ENCODE measurements around the genes DPRX and TFPT.

- PRO-cap, result no peak
Measured at GRCh38 chr19:53076873-53077408, 26.3 kb downstream of the ZNF160 start.

DNA sequence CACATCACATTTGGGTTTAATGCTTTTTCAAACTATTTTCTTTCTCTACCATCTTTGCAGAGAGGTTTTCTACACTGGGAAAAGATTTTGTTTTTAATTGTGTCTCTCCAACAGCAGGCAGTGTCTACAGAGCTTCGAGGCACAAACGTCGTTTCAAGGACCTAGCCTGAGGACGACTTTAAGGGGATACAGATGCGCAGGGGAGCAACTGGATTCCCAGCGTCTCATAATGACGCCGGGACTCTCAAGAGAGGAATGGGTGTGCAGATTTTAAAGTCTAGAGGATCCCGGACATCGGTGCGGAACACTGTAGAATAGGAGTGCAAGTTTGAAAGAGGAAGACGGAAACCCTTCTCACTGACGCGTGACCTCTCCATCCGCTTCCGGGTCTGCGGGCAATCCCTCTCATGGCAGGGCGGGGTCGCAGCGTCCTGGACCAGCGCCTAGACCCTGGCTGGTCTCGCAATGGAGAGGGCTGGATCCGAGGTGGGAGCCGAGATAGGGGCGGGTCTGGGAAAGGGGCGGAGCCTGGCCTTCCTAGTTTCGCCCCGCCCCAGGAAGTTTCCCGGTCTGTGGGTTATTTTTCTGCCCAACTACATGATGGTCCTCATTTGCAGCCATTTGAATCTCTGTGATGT, 4.7 kb upstream of the ZNF845 start:
- PRO-cap, result no peak

- PRO-cap, result no peak
Measured at GRCh38 chr19:53358401-53358684, 7.2 kb upstream of the ZNF525 start.

DNA sequence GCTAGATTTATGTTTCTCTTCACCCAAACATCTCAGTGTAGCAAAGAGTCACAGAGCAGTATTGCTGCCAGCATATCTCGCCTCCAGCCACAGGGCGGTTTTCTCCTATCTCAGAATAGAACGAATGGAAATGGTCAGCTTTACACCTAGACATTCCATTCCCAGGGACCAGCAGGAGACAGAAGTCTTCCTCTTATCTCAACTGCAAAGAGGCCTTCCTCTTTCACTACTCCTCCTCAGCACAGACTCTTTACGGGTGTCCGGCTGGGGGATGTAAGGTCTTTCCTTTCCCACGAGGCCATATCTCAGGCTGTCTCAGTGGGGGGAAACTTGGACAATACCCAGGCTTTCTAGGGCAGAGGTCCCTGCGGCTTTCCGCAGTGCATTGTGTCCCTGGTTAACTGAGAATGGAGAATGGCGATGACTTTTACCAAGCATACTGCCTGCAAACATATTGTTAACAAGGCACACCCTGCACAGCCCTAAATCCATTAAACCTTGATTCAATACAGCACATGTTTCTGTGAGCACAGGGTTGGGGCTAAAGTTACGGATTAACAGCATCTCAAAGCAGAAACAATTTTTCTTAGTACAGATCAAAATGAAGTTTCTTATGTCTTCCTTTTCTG, 1.2 kb downstream of the ZNF813 start:
- PRO-cap, result no peak

DNA sequence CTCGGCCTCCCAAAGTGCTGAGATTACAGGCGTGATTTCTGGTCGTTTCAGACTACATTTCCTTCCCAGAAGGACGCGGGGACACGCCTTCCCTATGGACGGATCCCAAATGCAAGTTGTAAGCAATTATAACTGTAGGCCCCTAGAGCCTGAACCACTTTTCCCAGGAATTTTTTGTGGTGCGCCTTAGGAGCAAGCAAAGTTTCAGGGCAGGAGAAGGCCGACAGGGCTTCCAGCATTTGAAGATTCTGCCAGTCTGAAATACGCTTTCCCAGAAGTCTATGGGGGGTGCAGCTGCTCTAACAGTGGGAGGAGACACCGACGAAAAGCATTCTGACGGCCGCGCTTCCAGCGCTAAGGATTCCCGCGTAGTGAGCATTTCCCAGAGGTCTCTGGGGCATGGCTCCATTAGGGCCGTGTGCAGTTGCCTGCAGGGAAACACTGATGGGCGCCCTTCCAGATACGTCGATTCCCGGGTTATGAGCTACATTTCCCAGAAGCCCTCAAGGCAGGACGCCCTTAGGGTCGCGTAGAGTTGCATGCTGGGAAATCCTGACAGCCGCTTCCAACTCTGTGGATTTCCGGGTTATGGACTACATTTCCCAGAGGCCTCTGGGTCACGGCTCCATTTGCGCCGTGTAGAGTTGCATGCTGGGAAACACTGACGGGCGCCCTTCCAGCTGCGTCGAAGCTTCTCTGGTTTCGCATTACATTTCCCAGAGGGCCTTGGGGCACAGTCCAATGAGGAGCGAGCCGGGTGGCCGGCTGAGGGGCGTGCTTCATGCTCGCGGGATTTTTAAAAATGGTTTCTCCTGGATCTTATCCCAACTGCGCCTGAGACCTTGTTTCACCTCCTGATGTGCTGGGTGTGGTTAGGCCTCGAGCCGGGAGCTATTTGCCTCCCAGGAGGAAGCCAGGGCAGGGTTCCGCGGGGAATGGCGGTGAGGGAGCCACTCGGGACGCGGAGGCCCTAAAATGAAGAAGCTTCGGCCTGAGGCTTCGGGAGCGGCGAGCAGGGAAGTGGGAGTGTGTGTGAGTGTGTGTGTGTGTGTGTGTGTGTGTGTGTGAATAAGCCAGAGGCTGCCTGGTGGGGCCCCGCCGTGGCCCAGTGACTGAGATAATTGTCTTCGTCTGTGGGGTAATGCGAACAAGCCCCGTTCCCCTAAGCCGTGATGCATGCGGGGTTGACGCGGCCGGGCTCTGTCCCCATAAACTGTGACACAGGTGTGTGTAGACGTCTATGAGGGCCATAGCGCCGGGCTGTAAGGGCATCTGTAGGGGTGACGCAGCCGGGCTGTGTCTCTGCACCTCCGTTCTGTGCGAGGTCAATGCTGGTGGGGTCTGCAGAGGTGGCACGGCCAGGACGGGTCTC, 17.2 kb upstream of the ZNF331 start:
- PRO-cap, result bidirectional peak, plus-strand start at position 430 of the sequence, minus-strand start at position 373 of the sequence; bidirectional peak, plus-strand start at position 741 of the sequence, minus-strand start at position 481 of the sequence

DNA sequence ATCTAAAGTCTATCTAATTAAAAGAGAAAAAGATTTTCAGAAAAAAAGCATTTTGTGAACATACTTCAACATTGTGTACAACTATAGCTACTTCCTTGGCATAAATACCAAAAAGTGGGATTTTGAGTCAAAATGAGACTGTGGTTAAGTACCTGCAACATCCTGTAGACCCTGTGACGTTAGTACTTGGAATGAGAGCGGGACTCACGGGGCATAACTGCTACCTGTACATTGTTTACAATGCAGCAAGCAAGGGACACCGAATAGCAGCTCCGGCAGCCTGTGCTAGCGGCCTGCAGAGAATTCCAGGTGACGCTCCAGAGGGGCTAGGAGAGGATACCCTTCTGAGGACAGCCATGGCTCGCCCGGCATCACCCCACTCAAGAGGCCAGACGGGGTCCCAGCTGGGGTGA, 860 bp upstream of the ZNF331 start:
- PRO-cap, result no peak

- PRO-cap, result no peak
Measured at GRCh38 chr19:53538894-53539279, 942 bp downstream of the ZNF331 start.

GRCh38 chr19:53553402-53554327, 15.7 kb downstream of the ZNF331 start:
- PRO-cap, result no peak

GRCh38 chr19:53631583-53632258, at the start of gene DPRX:
TSS of gene DPRX (plus strand) at chr19:53631999.
- PRO-cap, result no peak

DNA sequence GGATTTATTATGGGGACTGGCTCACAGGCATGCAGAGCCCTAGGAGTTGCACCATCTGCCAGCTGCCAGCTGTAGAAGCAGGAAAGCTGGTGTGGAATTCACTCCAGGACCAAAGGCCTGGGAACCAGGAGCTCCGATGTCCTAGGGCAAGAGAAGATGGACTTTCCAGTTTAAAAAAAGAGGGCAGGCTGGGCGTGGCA, 6.6 kb upstream of the NLRP12 start:
- PRO-cap, result no peak

DNA sequence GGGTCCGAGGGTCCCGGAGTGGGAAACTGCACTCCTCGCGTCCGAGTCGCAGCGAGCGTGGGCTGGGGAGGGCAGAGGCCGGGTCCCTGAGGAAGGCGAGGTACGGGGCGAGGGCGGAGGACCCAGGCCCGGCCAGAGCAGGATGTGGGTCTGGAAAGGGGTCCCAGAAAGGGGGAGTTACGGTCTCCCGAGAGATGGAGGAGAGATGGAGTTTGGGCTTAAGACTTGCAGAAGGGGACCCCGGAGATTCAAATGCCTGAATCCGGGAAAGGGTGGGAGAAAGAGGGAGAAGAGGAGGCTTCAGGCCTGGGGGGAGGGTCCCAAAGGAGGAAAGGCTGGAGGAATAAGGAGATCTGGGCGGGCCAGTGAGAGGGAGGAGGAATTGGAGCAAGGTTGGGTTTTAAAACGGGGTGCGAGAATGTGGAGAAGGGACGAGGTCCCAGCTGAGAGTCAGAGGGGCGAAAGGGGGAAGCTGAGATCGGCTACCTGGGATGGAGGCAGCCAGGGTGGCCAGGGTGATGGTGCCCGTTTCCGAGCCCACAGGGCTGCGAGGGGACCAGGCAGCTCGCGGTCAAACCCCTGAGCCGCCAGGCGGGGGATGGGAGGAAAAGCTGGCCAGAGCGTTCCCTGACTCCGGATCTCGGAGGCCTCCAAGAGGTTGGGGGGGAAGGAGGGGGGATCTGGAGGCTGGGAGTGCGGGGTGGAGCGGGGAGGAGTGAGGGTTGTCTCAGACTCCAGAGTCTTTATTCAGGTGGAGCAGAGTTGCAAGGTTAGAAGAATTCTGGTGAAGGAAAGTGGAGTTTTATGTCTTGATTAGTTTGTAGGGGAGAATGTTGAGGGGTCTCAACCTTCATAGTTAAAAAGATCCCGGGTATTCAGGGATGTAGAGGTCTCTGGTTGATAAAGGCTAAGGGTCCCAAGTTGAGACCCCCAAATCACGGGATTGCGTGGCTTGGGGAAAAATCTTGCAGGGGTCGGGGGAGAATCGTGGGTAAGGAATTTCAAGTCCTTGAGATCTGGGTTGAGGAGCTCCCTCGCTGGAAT, 947 bp downstream of the CACNG7 start:
- PRO-cap, result no peak

- PRO-cap, result no peak
Measured at GRCh38 chr19:53959233-53959691, 3.5 kb upstream of the CACNG8 start.

- PRO-cap, result bidirectional peak, plus-strand start at chr19:54115500, minus-strand start at chr19:54115298; bidirectional peak, plus-strand start at chr19:54115771, minus-strand start at chr19:54115644
Measured at GRCh38 chr19:54114773-54116003, at the start of gene TFPT. TSS of gene TFPT (minus strand) at chr19:54115657.

DNA sequence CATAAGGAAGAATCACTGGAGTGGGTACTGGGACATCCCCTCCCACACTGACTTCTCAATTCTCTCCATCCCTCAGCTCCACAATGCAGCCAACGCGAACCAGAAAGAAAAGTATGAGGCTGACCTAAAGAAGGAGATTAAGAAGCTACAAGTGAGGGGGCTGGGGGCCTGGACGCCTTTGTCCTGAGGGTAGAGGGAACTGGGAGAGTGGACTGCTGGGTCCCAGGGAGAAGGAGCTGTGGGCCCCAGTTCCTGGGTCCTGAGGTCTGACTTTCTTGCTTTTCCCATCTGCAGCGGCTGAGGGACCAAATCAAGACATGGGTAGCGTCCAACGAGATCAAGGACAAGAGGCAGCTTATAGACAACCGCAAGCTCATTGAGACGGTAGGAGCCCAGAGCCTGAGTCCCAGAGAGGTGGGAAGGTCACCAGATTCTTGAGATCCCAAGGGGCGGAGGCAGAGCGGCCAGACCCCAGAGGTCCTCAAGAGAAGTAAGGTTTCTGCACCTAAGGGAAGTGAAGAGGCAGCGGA, 5.9 kb downstream of the CNOT3 start:
- PRO-cap, result no peak

DNA sequence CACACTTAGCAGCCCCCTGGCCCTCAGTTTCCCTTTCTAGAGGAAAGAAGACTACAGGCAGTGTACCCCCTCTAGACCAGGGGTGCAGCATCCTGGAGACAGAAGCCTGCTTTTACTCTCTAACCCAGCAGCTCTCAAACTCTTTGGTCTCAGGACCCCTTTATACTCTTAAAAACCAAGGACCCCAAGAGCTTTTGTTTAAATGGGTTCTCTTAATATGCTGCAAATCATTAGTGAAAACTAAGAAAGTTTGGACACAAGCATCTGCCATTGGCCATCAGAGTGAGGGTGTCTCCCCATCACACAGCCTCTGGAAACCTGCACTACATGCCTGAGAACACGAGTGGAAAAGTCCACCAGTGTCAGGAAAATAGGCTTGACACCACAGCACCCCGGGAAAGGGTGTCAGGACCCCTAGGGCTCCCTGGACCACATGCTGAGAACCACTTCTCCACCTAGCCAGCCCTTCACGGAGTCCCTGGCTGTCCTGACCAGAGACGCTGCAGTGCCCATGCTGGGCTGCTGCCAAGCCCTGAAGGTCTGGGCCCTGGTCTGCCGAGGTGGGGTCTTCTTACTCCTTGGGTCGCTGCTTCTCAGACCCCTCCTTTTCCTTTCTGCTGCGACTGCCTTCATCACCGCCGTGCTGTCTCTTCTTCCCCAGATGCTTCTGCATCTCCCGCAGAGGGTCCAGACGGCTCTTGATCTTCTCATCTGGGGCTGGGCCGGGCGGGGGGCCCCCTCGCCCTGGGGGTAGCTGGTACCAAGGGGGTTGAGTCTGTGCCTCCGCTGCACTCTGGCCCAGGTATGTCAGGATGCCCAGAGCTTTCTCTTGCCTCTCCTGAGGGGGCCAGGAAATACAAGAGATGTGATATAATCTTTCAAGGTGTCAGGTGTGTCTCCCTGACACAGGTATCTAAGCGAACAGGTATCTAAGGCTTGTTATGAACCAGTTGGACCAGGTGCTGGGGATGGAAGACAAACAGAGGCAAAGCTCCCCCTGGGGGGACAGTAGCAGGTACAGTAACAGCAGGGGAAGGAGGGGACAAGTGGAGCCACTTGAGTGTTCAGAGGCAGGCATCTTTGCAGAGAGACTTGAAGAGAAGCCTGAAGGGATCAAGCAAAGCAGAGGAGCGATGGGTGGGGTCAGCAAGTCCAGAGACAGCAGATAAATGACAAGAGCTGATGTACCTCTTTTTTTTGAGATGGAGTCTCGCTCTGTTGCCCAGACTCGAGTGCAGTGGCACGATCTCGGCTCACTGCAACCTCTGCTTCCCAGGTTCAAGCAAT, 2.9 kb downstream of the LENG1 start:
- PRO-cap, result no peak

- PRO-cap, result no peak
Measured at GRCh38 chr19:54207915-54208948, 7.6 kb downstream of the RPS9 start.

GRCh38 chr19:54250600-54251323, 6.3 kb downstream of the LILRB5 start:
- PRO-cap, result no peak

GRCh38 chr19:54304888-54305727, 7.9 kb downstream of the LILRA5 start:
- PRO-cap, result no peak

DNA sequence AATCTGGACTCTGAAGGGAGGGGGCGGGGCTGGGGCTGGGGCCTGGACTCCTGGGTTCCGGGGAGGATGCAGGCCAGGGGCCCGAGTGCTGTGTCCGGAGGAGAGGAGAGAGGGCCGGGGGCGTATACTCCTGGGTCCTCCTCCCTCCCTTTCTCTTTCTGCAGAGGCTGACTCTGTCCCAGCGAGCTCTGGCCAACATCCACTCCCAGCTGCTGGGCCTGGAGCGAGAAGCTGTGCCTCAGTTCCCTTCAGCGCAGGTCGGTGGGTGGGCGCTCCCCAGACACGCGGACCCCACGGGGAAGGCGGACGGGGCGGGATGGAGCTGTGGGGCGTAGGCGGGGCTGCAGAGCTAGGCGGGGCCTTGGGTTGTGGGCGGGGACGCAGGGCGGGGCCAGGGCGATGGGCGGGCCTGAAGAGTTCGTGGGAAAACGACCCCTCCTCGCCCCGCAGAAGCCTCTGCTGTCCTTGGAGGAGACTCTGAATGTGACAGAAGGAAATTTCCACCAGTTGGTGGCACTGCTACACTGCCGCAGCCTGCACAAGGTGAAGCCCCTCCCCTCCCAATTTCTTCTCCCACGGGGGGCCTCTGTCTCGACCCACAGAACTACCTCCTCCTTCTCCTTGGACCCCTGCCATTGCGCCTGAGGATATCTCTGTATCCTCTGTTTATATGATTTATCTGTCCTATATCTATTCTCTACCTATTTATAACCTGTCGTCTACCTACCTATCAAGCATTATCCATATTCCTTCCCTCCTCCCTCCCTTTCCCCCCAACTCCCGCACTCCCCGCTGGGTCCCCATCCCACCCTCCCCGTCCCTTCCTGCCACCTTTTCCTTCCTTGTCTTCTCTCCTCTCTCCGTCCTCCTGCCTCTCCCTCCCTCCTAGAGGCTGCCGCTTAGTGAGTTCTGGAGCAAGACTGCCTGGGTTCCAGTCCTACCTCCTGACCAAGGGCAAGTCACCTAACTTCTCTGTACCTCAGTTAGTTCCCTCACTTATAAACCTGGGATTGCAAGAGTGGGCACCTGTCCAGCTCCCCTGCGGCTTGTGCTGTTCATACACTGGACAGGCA, 15.7 kb downstream of the TTYH1 start:
- PRO-cap, result no peak

DNA sequence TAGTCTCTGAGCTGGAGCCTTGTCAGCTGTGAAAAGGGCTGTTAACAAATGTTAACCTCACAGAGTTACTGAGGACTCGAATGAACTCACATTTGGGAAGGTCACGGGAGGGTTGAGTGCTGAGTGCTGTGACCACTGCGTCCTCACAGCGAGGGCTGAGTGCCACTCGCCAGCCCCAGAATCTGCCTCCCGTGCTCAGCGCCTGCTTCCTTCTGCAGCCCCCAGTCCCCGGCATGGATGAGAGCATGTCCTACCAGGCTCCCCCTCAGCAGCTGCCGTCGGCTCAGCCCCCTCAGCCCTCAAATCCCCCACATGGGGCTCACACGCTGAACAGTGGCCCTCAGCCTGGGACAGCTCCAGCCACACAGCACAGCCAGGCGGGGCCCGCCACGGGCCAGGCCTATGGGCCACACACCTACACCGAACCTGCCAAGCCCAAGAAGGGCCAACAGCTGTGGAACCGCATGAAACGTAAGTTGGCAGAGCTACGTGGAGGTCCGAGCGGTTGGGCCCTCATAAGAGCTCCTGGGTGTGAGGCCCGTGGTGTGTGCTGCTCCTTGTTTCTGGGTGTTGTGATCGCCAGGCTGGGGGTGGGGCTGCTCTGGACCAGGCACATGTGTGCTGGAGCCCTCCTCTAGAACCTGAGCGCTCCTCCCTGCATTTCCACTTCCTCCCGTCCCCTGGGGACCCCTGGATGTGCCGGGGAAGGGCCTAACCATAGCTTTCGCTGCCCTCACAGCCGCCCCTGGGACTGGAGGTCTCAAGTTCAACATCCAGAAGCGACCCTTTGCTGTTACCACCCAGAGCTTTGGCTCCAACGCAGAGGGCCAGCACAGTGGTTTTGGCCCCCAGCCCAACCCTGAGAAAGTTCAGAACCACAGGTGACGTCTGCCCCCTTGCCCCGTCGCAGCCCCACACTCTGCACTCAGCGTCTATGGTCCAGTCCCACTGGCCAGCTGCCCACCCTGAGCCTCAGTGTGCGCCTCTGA, 5.5 kb downstream of the LENG8 start:
- PRO-cap, result no peak